SK-N-DZ (cell line): ENCODE measurements around the genes PPP1R2 and MUC4.

GRCh38 chr3:195259425-195260550 lies 11.2 kb downstream of the XXYLT1 start:
RAMPAGE:
- cytosol, long total RNA = no peak
- nucleus, long total RNA = no peak

DNA sequence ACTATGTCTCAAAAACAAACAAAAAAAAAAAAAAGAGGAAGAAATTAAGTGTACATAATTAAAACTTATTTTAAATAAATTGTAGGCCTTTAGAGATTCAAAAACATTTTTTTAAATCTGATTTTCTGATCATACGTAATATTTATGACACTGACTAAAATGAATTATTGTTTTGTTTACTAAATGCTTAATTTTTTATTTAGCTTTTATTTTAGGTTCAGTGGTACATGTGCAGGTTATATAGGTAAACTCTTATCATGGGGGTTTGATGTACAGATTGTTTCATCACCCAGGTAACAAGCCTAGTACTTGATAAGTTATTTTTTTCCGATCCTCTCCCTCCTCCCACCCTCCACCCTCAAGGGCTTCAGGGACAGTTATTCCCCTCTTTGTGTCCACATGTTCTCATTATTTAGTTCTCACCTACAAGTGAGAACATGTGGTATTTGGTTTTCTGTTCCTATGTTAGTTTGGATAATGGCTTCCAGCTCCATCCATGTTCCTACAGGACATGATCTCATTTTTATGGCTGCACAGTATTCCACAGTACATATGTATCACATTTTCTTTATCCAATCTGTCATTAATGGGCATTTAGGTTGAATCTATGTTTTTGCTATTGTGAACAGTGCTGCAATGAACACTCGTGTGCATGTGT lies 73.6 kb downstream of the ACAP2 start:
RAMPAGE:
- cytosol, long total RNA = no peak
- nucleus, long total RNA = no peak

GRCh38 chr3:195441432-195441816 lies 1.4 kb downstream of the ACAP2 start:
RAMPAGE:
- cytosol, long total RNA = no peak
- nucleus, long total RNA = no peak

GRCh38 chr3:195542565-195543046 lies 519 bp downstream of the PPP1R2 start:
RAMPAGE:
- cytosol, long total RNA = no peak
- nucleus, long total RNA = no peak

DNA sequence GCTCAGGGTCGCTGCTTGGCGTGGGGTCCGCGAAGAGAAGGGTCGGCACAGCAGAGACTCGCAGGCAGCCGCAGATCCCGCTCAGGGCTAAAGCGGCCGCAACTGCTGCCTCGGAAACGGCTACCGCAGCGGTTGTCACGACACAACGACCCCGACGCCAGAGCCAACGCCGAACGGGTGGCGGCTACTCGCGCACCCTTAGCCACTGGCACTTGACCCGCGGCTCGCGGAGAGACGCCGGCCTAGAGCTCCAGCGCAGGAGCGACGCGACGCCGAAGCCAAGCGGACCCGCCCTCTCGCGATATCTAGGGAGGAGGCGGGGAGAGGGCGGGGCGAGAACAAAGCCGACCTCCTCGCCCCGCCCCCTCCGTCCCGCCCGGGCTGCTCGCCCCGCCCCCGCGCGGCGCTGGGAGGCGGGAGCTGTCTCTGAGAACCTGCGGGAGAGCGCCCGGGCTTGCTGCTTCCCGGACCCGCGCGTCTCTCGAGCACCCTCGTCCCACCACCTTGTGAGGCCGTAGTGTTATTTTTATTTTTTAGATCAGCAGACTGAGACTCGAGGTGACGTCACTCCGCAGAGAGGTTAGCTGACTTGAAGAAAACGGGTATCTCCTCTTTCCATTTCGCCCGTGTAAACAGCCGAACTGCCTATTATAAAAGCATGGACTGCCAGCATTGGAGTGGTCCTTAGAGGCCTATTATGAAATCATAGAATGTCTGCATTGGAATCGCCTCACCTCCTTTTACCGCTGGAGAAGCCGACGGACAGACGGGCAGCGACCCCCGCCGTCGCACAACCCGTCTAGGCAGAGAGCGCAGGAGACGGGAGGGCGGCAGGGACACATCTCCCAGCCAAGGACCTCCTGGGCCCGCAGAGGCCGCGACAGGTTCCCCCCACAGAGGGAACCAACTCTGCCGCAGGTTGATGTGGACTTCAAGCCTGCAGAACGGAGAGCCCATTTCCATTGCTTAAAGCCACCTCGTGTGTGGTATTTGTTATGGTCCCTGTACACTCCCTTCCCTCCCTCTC lies at the start of gene PPP1R2:
TSS of gene PPP1R2 (minus strand) at position 279 of the 1,027 bp plus-strand sequence.
RAMPAGE:
- cytosol, long total RNA = start-site peak on the minus strand centred at position 239 of the sequence, 123 bp wide, 890 and 1,672 reads in 2 replicates
- nucleus, long total RNA = start-site peak on the minus strand centred at position 230 of the sequence, 110 bp wide, 663 and 17 reads in 2 replicates

DNA sequence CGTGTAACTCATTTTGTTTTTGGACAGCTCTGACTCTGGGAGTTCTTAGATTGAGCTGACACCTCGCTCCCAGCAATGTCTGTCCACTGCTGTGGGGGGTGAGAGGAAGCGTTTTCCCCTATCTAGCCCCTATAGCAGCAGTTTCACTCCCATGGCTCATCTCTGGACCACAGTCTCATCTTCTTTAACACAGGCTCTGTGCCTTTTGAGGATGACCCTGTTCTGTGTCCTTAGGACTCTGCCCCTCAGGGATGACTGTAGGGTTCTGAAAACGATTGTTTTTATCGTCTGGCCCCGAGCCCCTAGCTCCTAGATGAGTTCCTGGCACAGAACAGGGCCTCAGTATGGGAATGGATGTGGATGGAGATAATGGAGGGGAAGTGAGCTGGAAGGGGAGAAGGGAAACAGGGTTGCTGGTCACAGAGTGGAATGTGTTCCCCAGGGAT lies 1.2 kb upstream of the PPP1R2 start:
RAMPAGE:
- cytosol, long total RNA = no peak
- nucleus, long total RNA = no peak

GRCh38 chr3:195559902-195560395 lies 16.8 kb upstream of the PPP1R2 start:
RAMPAGE:
- cytosol, long total RNA = no peak
- nucleus, long total RNA = no peak

DNA sequence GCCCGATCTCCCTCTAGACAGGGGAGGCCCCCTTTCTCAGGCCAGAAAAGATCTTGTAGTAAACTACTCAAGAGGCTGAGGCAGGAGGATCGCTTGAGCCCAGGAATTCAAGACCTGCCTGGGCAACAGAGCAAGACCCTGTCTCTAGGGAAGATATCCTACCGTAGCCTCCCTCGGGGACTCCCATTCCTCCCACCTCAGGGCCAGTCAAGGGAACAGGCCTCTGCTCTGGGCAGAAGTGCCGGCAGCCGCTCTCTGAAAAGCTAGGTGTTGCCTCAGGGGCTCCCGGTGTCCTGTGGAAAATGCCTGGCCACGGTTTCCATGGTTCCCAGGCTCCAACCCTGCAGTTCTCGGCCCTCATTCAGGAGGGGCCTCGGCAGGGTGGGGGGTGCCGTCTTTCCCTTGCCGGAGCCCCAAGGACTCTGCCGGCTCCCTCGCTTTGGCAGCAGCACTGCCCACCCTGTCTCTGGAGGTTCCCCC lies 34.0 kb upstream of the APOD start:
RAMPAGE:
- cytosol, long total RNA = no peak
- nucleus, long total RNA = no peak

DNA sequence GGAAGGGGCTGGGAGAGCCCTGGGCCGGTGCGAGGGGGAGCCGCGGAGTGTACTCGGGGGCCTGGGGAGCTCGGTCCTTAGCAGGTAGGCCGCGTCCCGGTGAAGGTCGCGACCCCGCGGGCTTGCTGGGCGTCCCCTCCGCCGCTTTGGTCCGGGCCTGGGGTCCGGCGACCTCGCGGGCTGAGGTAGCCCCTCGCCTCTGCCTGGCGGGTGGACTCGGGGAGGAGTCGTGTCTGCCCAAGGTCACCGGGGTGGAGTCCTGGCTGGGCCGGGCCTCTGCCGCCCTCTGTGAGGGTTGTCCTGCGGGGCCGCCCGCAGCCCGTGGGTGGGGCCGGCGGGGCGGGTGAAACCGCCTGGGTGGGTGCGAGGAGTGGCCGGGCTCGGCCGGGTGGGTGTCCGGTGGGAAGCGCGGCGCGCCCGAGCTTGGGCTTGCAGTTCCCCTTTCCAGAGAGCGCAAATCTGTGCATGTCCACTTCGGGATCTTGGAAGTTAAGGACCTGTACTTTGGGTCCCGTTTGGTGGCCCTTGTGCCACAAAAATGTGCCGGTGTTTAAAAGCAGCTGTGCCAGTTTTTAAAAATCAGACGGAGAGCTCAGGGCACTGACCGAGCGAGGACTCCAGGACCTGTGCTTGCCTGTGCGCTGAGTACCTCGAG lies 62.4 kb upstream of the MUC20 start:
RAMPAGE:
- cytosol, long total RNA = no peak
- nucleus, long total RNA = no peak

DNA sequence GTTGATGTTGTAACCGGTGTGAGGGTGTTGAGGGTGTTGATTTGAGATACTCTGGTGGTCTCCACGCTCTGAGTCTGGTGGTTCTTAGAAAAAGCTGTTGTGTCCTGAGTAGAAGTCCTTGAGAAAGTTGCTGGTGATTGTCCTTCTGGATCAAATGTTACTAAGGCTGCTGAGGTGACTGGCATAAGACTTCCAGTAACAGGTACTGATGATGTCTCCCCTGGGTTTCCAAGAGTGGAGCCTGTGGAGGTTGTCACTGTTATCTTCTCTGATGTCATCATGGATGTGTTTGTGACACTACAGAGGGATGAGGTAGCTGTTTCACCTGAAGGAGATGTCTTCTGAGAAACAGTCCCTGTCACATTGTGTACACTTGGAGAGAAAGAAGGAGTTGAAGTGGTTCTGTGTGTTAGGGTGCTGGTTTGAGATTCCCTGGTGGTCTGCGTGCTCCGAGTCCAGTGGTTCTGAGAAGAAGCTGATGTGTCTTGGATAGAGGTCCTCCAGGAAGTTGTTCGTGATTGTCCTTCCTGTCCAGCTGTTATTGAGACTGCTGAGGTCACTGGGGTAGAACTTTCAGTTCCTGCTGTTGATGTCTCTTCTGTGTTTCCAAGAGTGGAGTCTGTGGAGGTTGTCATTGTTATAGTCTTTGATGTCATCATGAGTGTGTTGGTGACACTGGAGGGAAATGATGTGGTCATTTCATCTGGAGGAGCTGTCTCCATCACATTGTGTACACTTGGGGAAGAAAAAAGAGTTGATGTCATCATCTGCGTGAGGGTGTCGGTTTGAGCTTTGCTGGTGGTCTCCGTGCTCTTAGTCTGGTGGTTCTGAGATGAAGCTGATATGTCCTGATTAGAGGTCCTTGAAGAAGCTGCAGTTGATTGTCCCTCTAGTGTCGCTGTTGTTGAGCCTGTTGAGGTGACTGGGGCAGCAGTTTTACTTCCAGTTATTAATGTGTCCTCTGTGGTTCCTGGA lies 20.9 kb downstream of the MUC4 start:
RAMPAGE:
- cytosol, long total RNA = no peak
- nucleus, long total RNA = no peak

DNA sequence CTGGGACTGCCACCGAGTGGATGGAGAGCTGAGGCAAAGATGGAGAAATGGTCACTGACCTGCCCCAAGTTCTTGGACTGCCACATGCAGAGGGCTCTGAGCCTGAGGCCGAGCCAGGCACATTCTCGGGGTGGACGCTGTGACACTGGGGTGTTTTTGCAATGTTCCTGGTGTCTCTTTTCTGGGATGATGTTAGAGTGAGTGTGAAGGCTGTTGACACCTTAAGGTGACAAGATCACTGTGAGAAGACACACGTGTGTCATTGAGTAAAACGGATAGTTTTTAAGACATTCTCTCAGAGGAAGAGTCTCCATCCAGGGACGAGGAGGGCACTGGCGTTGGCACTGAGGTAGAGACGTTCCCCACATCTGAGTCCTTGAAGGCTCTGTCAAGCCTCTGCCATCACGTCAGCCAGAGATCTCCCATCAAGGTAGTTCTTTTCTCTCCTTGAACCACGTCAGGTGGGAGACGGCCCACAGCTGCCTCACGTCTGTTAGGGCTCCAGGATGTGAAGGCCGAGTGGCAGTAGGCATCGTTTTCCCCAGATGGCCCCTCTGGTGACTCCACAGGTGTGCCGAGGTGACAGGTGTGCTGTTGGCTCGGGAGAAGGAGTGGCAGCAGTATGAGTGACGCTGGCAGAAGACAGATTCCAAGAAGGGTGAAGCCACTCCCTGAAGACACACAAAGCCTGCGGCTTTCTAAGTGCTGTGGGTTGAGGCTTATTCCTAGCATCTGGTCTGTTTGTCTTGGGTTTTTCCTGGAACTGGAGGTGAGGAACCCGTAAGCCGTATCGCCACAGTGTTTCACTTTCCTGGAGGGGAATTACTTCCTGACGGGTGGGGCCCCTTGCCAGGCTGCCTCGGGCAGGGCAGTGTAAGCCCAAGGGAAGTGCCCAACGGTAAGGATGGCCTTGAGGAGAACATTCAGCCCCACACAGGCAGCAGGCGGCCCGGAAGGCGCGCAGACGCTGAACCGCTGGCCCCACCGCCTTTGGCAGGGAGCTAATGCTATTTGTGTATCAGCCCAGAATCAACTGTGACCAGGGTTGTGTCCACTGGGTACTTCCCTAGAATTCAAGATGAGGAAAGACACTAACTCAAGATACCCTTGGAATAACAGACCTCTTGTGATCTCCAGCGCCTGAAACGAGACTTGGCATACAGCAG lies 7.5 kb downstream of the MUC4 start:
RAMPAGE:
- cytosol, long total RNA = no peak
- nucleus, long total RNA = no peak

DNA sequence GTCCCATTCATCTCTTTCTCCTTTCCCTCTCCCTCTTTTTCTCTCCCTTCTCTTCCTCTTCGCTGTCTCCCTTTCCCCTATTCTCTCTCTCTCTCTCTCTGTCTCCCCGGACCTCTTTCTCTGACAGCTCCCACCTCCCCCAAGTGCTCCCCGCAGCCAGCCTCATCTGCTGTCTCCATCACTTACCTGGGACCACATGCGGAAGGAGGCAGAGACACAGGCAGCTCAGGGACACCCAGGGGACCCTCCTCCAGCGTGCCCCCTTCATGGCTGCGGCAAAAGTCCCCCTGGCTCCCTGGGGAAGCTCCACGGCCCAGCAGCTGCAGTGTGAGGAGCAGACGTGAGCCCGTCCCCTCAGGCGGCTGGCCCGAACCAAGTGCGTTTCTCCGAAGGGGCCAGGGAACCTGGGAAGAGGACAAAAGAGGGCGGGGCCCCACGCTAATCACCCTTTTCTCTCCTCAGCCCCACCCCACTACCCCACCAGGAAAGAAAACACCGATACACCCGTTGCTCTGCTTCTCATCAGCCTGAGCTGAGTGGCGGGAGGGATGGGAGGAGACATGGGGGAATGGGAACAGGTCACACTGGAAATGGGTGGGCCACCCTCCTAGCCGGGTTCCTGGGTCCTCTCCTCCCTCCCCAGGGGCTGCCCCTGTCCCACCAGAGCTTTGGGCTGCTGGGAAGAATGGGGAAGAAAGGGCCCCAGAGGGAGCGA lies at the start of gene MUC4:
TSS of gene MUC4 (minus strand) at position 380 of the 715 bp plus-strand sequence.
RAMPAGE:
- cytosol, long total RNA = no peak
- nucleus, long total RNA = no peak

RAMPAGE:
- cytosol, long total RNA = no peak
- nucleus, long total RNA = no peak
Observed at GRCh38 chr3:195858881-195859868, 47.4 kb upstream of the MUC4 start.

DNA sequence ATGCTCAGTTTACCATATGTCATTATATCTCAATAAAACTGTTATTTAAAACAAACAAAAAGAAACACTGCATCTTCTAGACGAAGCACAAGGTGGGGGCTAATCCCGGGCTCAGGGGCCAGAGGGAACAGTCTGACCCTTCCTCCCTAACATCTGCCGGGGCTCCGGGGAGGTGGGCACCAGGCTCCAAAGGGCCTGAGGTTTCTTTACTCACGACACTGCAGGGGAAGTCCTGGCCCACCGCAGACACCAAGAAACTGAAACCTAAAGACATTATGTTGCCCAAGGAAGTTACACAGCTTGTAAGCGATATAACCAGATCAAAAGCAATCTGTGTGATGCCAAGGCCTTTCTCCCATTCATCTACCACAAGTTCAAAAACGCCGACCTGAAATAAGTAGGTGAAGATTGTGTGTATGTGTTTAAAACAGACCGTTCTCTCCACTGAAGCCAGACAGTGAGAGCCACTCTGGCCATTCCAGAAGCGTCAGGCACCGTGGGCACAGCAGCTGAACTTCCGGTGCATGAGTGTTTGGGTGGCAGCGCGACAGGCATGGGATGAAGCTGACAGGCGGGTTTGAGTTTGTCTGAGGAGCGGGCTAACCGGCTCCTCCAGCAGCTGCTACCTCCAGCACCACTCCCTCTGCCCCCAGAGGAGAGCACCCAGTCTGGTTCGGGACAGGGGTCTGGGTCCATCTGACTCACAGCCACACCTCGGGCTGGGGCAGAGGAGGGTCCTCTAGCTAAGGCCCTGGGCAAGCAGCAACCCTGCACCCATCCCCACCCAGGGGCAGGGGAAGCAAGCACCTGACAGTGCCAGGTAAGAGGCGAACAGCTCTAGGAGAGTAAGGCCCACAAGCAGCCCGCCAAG lies 1.4 kb downstream of the TNK2 start:
RAMPAGE:
- cytosol, long total RNA = no peak
- nucleus, long total RNA = no peak

GRCh38 chr3:195911763-195912371 lies 3.5 kb upstream of the TNK2 start:
RAMPAGE:
- cytosol, long total RNA = no peak
- nucleus, long total RNA = no peak

GRCh38 chr3:196045129-196045884 lies 36.6 kb downstream of the TFRC start:
RAMPAGE:
- cytosol, long total RNA = no peak
- nucleus, long total RNA = no peak

GRCh38 chr3:196117832-196118256 lies 36.0 kb upstream of the TFRC start:
RAMPAGE:
- cytosol, long total RNA = no peak
- nucleus, long total RNA = no peak

DNA sequence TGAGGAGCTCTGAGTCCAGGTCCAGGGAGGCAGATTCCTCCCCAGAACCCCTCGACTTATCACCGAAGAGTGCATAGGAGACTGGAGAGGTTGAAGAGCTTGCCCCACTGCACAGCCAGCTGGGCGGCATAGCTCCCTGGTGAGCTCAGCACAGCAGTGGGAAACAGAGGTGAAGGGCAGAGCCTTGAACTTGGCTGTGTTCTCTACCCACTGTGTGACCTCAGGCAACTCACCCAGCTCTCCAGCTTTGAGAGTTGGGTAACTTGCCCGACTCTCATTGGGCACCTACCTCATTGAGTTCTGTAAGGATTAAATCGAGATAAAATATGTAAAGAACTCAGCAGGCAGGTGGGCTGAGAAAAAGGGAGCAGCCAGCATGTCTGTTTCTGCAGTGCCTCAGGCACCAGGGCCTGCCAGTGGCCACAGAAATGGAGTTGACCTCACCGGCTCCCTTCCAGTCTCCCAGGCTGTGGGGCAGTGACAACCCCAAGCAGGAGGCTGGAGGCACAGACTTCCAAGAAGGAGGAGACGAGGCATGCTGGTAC lies 54.1 kb upstream of the TFRC start:
RAMPAGE:
- cytosol, long total RNA = no peak
- nucleus, long total RNA = no peak

GRCh38 chr3:196144798-196145235 lies 62.9 kb upstream of the TFRC start:
RAMPAGE:
- cytosol, long total RNA = no peak
- nucleus, long total RNA = no peak

RAMPAGE:
- cytosol, long total RNA = no peak
- nucleus, long total RNA = no peak
Observed at GRCh38 chr3:196274560-196275012, 12.9 kb downstream of the PCYT1A start.